ENCODE results near the genes IGSF5 and MX2.

GRCh38 chr21:38770594-38771206 lies 35.0 kb upstream of the ETS2 start:
- RRBS, result no CpG with 5 or more reads among the region's 8 CpGs

DNA sequence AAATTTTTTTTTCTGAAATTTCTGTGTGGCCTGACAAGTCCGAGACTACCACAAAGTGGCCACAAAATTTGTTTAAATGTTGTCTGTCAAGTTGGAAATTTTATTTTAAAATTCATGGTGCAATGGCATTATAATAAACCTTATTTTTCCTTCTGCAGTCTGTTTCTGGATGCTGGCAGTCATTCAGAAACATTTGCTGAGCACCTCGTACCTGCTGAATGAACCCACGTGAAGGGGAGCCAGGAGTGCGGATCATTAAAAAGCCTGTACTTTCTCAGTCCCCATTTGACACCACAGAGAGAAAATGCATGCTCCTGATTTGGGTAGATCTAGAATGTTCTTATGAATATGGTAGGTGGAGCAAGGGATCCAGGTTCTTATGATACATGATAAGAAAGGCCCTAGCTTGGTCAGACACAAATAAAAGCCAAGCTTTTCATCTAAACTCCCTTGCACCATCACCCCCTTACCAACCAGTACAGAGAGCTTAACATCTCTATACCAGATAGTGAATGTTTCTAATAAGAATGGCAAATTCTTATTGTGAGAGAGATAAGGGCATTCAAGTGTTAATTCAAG lies 19.4 kb upstream of the ETS2 start:
- RRBS, result no CpG with 5 or more reads among the region's 4 CpGs

DNA sequence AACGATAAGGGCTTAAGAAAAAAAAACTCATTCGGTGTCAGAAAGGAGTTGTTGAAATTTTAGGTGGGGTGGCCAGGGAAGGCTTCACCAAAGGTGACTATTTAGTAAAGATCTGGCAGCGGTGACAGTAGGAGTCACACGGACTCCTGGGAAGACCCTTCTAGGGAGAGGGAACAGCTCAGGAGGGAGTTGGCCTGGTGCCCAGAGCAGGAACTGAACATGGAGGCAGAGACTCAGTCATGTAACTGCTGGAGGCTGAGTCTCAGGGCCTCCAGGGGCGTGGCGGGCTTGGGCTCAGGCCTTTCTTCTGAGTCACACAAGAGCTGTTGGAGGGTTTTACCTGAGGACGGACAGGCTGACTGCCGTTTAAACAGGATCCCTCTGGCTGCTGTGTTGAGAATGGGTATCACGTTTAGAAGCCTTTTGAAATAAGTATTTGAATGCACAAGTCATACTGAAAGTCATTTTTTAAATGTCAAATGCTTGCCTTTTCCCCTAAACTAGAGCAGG lies 7.3 kb upstream of the ETS2 start:
- RRBS, result no CpG with 5 or more reads among the region's 9 CpGs

DNA sequence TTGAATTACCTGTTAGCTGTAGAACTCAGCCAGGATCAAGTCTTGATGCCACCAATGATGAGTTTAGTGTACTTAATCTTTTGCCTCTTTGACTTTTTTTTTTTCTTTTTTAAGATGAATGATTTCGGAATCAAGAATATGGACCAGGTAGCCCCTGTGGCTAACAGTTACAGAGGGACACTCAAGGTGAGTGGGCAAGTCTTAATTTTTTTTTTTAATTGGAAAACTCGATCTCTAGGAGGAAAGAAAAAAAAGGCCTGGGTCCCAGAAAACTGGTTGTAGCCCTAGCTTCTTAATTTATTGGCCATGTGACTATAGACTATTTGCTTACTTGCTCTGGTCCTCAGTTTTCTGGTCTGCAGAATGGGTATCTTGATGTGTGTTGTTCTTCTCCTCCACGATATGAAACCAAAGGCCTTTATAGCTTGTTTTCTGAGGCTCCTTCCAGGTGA lies 4.2 kb downstream of the ETS2 start:
- RRBS, result no CpG with 5 or more reads among the region's 3 CpGs

- RRBS, result 100% methylated on average over 1 of the region's 34 CpGs
These were observed 17.0 kb downstream of the ETS2 start for GRCh38 chr21:38822495-38823350.

- RRBS, result 83% methylated on average over 3 of the region's 6 CpGs
These were observed 42.4 kb downstream of the ETS2 start for GRCh38 chr21:38848029-38848535.

DNA sequence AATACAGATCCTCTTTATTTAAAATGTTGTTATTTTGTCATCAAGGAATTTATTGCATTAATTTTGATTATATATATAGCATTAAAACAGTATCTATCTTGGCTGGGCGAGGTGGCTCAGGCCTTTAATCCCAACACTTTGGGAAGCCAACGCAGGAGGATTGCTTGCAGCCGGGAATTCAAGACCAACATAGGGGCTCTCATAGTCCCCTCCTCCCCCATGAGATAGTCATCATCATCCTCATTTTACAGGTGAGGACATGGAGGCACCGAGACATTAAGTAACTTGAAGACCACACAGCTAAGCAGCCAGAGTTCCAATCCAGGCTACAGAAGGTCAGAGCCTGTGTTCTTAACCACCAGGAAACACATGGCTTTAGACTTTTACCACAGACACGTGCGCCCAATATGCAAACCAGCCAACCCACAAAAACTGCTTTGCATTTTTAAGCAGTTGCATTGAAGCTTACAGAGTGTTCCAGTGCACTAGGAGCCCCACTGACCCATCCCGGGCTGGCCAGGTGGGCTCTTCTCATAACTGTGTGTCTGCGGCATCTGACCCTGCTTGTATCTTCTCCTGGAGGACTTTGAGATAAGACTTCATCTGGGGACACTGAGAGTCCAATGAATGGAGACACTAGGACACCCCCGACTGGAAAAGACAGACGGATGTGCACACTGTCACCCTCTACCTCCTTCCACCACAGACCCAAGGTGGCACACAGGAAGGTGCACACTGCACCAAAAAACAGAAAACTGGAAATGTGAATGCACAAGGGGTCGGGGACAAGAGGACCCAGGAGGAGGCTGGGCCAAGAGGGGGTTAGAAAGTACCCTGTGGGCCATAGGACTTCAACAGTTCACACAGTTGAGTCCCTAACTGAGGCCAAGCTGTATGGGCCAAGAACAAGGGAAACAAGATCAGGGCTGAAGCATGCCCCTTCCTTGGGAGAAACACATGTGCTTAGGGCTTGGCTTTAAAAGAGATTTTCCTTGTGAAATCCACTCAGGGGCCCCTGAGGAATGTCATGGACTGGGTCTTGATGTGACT lies 56.4 kb downstream of the ETS2 start:
- RRBS, result no CpG with 5 or more reads among the region's 11 CpGs

DNA sequence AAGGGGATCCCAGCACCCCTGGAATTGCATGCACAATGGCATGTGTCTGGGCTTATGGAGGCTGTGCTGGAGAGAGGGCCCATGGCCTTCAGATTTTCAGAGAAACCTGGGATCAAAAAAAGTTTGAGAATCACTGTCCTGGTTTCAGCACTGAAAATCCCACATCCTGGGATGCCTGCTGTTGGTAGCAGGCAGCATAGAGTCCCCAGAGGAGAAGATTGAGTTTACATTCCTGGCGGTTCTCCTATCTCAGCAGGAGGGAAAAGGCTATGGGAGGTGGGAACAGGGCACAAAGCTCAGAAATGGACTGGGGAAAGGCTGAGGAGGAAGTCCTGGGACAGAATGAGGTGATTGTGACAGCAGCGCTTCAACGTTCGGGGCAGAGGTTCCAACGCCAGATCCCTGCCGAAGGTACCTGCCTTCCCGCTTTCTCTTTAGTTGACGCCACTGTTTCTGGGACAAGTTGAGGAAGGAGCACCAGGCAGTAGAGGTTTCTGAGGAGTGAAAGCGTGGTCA lies 103.4 kb downstream of the ETS2 start:
- RRBS, result no CpG with 5 or more reads among the region's 9 CpGs

DNA sequence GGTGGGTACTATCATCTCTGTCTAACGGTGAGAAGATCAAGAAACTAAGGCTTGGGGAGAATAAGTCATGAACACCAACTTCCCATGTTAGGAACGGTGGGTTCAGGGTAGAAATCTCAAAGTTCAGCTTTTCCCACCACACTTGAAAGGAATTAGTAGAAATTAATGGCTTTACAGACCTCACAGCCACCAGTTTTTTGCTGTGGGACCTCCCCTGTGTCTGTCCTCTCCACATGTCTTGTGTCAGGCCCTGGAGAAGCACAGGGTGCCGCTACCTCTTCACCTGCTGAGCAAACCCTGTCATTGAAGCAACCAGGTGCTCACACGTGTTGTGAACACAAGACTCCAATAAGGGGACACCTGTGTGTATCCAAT lies 148.6 kb downstream of the ETS2 start:
- RRBS, result no CpG with 5 or more reads among the region's 4 CpGs

GRCh38 chr21:38990368-38991135 lies 184.8 kb downstream of the ETS2 start:
- RRBS, result no CpG with 5 or more reads among the region's 16 CpGs

- RRBS, result no CpG with 5 or more reads among the region's 10 CpGs
These were observed 152.8 kb downstream of the PSMG1 start for GRCh38 chr21:39030312-39030910.

DNA sequence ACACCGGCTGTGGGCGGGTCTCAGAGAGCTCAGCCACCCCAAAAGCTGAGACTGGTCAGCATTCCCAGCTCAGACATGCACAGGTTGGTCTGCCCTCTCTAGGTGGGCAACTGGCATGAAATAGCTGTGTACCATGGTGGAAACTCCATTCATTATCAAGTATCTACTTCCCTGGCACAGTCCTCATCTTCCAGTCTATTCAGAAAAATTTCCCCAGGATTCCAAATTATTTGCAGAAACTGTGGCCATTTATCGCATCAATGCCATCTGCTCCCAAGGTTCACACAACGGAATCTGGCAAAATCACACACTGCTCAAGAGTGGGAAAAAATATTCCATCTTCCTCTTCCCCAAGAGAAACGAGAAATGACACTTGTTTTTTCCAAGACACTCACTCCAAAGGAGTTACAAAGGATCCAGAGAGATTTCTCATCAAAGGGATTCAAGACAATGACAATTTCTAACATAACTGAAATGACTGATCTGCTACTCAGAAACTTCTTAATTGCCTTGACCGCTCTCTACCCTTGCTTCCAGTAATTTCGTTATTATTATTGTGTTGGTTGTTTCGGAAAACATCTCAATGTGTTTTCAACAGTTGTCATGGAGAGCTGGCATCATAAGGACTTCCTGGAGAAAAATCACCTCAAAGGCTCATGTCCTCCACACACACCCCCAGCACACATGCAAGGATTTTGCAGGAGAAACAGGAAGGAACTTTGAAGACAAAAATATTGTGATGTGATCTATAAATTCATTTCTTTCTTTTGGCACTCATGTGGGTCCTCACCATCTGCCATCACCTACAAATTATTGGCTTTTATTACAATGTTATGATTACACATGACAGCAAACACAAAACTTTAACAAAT lies 128.0 kb downstream of the PSMG1 start:
- RRBS, result no CpG with 5 or more reads among the region's 8 CpGs

- RRBS, result no CpG with 5 or more reads among the region's 8 CpGs
These were observed 116.0 kb downstream of the PSMG1 start for GRCh38 chr21:39067076-39067748.

- RRBS, result no CpG with 5 or more reads among the region's 6 CpGs
These were observed 12.9 kb upstream of the PSMG1 start for GRCh38 chr21:39196078-39196653.

- RRBS, result no CpG with 5 or more reads among the region's 10 CpGs
These were observed 798 bp downstream of the LCA5L start for GRCh38 chr21:39444798-39445162.

DNA sequence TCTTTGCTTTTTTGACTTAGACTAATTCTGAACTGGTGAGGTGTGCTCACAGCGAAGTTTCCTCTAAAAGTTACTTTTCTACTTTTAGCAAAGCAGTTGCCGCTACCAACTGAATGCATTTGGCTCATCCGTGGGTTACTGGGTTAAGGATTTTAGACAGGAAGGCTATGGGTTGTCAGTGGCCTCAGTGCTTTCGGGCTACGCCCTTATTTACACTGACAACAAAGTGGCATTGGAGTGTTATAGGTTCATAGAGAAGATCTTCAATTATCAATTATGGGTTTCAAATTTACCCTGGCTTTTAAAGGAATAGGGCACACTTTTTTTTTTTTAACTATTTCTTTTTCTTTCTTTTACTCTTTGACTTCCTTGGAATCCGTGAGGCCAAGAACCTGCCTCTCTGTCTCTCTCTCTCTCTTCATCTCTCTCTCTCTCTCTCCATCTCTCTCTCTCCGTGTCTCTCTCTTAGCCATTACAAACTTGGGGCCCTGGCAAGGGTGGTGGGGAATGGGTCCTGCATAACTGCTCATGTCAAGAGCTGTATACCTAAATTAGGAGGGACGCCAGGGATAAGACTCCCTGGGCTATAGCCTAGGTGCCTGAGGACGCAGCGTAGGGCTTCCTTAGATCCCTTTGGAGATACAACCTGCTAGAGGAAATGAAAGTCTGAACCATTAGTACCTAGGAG lies at the start of gene IGSF5:
Gene IGSF5, plus strand, starts transcription at position 447 of the 688 bp plus-strand sequence.
- RRBS, result no CpG with 5 or more reads among the region's 10 CpGs

GRCh38 chr21:41216016-41217036 lies 48.4 kb downstream of the BACE2 start:
- RRBS, result no CpG with 5 or more reads among the region's 32 CpGs

- RRBS, result 50% methylated on average over 1 of the region's 6 CpGs
These were observed 74.2 kb upstream of the FAM3B start for GRCh38 chr21:41242327-41242844.

DNA sequence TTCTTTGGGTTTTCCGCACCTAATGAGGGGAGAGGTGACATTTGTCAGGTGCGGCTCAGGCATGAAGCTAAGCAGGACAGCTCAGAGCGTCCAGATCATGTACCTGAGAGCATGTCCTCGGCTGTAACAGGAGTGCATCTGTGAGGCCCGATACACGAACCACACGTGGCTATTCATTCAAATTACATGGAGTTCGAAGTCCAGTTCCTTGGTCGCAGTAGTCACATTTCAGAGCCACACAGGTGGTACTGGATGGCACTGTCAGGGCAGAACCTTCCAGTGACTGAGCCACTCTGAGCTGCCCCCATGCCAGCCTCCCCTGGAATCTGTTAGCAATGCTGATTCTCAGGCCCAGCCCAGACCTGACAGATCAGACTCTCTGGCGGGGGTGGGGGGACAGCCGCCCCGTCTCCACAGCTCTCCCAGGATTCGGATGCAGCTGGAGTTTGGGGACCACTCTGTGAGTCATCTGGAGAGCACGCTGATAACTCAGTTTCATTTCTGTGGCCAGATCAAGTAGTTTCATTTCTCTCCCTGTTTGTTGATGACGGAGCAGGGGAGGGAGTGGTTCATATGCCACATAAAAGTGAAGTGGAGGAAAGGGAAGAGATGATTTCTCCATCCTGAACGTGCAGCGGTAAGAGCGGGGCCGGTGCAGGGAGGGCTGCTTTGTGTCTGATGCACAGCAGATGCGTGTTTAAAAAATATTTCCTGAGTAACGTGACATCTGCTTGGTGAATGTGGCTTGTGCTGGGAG lies at the start of gene MX2:
Gene MX2, plus strand, starts transcription at position 609 of the 757 bp plus-strand sequence.
- RRBS, result no CpG with 5 or more reads among the region's 21 CpGs

- RRBS, result no CpG with 5 or more reads among the region's 10 CpGs
These were observed 5.0 kb upstream of the MX1 start for GRCh38 chr21:41420997-41421460.

All from SK-N-MC (cell line).